Skin of body (tissue), 2 donors: ENCODE measurements around a stretch of chr1.

GRCh38 chr1:205678128-205679271, 1.8 kb downstream of the SLC45A3 start:
- RAMPAGE, long total RNA: no peak

GRCh38 chr1:205726429-205726968, 23.5 kb downstream of the NUCKS1 start:
- RAMPAGE, long total RNA: no peak

GRCh38 chr1:205727468-205728043, 22.4 kb downstream of the NUCKS1 start:
- RAMPAGE, long total RNA: no peak

DNA sequence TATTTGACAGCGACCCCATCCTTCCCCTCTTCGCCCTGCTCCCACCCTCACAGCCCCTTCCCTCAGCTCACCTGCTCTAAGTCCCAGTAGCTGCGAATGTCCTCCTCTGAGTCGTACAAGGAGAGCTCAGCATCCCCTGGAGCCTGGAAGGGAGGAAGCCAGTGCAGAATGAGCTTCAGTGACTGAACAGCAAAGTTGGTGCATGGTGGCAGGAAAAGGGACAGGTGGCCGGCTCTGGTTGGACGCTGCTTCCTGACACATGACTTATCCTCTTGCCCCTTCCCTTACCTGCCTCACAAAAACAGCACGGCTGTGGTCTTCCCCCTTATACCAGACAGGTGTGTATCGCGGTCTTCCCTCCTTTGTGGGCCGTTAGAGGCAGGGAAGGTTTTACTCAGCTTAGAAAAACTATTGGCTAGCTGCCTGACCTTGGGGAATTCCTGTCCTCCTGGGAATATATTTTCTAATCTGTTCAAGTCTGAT, 26.0 kb downstream of the SLC26A9 start:
- RAMPAGE, long total RNA: no peak

GRCh38 chr1:206041518-206042142, 11.3 kb upstream of the RHEX start:
- RAMPAGE, long total RNA: no peak

DNA sequence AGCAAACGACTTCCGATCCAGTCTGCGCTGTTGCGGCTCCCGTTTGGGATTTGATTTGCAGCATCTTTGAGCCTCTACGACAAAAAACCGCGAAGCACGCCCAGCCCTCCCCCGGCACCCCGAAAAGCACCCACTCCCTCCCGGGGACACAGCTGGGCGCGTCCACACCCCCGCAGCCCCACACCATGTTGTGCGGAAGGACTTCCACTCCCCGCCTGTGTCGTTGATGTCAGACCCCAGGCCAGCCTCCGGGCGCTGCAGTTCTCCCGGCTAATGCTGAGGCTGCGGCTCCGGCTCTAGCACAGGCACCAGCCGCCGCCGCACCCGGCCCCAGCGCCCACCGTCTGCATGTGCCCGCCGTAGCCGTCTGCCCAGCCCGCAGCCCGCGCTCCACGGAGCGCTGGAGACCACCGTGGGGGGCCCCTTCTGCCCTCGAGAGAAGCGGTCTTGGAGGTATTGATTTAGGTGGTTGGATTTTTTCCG, 2.1 kb downstream of the SRGAP2 start:
- RAMPAGE, long total RNA: no peak

DNA sequence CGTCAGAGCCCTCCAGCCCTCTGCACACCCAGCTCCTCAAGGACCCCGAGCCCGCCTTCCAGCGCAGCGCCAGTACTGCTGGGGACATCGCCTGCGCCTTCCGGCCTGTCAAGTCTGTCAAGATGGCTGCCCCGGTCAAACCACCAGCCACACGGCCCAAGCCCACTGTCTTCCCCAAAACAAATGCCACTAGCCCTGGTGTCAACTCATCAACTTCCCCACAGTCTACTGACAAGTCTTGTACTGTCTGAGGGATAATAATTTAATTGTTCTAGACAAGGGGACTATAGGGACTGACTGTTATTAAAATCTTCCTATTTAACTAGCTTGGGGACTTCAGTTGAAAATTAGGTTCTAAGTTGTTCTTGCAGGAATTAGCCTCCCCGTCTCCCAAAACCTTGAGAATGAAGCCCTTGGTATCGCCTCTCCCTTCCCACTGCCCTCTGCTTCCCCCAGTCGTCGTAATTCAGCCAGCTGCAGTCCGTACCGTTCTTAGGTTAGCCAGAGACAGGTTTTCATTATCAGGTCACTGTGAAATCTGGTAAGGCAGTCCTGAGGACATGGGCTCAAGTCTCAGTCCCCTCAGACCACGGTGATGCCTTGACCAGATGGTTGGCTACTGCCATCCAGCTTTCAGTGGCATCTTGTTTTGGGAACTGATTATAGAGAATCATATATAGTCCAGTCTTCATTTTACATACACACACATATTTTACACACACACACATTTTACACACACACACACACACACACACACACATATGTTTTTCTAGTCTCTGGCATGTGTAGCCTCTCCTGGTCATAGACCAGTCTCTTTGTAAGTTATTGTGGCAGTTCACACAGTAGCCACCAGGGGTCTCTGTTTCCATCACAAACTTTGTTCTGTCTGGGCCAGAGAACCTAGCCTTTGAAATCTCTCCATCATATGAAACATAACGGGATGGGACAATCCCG, 8.8 kb upstream of the IKBKE start:
- RAMPAGE, long total RNA: no peak

DNA sequence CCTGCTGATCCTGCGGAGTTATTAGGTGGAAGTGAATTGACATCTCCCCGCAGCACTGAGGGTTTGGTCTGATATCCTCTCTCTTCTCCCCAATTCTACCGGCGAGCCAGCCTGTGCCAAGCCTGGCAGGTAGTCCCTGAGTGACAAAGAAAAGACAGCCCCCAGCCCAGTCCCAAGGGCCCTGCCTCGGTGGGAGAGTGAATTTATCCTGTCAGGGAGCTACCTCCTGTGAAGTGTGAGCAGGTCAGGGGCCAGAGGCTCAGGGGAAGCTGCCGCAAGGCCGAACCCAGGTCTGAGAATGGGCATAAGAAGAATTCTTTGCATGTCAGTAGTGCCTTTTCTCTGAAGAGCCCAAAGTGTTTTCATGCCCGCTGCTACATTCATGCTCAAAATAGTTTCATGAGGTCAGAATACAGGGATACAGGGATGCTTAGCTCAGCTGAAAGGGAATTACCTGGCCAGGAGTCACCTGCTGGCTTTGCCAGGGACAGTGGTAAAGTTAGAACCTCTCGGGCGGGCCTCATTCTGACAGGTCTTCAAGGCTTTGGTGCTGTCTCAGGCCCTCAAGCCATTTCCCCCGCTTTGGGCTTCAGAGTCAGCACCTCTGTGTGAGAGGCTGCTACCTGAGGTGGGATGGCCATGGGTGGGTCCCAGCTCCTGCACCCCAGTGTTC, 5.3 kb downstream of the RASSF5 start:
- RAMPAGE, long total RNA: no peak

DNA sequence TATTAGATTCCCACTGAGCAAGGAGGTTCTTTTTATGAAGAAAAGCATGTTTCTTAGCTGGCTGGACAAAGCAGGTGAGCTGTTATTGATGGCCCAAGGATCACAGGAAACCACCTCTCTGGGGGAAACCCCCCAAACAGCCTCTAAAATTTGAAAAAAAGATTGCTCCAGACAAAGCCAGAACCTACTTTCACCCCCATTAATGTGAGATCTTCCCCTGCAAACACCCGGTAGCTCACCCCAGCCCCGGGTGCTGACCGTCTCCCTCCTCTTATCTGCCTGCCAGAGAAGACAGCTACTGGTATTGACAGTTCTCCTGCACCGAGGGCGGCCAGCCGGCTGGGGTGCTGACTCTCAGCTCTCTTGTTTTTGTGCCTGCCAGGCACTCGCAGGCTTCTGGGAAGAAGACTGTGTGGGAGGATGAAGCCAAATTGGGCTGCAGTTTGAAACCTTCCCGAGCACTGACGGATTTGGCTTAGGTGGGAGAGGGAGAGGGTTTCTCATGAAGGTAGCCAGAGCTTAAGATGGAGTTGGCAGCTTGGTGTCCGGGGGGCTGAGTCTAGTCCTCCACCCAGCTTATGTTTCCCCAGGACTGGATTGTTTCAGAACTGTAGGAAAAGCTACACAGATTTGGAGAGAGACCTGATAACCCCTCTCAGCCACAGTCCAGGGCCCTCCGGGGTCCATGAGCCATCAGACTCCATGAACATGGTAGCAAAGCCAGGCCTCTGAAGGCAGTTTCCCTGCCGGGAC, 48.2 kb downstream of the RASSF5 start:
- RAMPAGE, long total RNA: no peak

DNA sequence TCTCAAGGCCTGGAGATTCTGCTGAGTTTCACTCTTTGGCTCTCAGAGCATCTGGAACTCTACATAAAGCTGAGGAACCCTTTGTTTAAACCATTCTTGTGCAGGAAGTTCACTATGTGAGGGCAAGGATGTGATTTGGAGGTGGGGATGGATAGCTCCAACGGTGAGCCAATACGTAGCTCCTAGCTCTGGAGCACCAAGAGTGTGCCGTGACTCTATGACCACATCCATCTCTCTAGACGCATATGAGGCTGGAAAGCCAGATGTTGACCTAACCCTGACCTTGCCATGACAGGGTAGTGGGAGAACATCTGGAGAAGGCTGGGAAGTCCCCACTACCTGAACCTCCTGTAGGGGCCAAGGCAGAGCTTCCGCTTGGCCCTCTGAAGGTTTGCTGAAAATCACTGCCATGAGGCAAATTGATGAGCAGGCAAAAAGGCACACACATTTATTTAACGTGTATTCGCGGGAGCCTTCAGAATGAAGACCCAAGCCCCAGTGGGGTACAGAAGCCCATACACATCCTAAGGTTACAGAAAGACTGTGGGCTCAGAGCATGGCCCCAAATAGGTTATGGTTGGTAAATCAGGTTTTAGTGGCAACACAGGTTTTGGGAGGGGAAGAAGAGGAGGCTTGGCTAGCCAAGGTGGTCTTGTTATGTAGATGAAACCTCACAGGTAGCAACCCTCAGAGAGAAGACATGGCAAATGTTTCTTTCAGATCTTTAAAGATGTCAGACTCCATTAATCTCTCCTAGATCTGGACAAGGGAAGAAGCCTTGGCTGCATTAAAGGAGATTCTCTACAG, 43.3 kb downstream of the EIF2D start:
- RAMPAGE, long total RNA: no peak

DNA sequence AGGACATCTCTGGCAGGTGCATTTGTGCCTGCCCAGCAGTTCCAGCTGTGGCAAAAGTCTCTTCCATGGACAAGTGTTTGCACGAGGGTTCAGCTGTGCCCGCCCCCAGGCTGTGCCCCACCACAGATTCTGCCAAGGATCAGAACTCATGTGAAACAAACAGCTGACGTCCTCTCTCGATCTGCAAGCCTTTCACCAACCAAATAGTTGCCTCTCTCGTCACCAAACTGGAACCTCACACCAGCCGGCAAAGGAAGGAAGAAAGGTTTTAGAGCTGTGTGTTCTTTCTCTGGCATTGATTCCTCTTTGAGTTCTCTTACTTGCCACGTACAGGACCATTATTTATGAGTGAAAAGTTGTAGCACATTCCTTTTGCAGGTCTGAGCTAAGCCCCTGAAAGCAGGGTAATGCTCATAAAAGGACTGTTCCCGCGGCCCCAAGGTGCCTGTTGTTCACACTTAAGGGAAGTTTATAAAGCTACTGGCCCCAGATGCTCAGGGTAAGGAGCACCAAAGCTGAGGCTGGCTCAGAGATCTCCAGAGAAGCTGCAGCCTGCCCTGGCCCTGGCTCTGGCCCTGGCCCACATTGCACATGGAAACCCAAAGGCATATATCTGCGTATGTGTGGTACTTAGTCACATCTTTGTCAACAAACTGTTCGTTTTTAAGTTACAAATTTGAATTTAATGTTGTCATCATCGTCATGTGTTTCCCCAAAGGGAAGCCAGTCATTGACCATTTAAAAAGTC, 25.0 kb downstream of the EIF2D start:
- RAMPAGE, long total RNA: no peak

- RAMPAGE, long total RNA: no peak
Measured at GRCh38 chr1:206588820-206589750, 23.2 kb downstream of the EIF2D start.

- RAMPAGE, long total RNA: no peak
Measured at GRCh38 chr1:206685173-206686123, 743 bp downstream of the MAPKAPK2 start.

GRCh38 chr1:206699384-206699947, 14.8 kb downstream of the MAPKAPK2 start:
- RAMPAGE, long total RNA: no peak

DNA sequence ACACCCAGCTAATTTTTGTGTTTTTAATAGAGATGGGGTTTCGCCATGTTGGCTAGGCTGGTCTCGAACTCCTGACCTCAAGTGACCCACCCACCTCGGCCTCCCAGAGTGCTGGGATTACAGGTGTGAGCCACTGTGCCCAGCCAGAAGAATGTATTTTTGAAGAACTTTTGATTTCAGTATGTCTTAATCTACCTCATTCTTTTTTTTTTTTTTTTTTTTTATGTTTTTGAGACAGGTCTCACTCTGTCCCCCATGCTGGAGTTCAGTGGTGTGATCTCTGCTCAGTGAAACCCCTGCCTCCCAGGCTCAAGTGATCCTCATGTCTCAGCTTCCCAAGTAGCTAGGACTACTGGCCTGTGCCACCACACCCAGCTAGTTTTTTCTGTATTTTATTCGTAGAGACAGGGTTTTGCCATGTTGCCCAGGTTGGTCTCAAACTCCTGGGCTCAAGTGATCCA, 26.7 kb downstream of the MAPKAPK2 start:
- RAMPAGE, long total RNA: no peak

- RAMPAGE, long total RNA: no peak
Measured at GRCh38 chr1:206748330-206748717, 22.2 kb upstream of the IL19 start.

DNA sequence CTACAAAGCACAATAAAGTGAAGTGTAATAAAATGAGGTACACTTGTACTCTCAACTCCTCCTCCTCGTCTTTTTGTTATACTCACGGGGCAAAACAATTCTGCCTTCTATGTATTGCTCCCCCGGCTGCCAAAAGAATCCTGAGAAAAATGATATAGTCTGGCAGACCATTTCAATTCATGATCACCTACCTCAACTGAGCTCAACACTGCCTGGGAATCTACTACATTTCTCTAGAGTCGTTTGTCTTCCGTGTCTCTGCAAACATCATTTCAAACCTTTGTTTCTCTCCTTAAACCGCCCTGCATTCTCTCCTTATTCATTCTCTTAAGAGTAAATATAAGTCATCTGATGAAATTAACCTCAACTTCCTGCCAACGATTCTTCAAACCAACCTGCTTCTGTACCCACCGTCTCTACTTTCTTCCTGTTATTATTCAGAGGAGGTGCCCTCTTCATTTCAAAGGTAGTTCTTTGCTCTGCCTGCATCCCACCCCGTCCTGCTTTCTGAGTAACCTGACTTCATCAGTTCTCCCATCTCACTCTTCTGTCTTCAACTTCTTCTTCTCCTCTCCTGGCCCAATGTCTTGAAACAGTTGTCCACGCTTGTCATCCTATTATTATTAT, 12.8 kb upstream of the IL19 start:
- RAMPAGE, long total RNA: no peak

- RAMPAGE, long total RNA: no peak
Measured at GRCh38 chr1:206941714-206942643, 4.3 kb downstream of the PIGR start.

DNA sequence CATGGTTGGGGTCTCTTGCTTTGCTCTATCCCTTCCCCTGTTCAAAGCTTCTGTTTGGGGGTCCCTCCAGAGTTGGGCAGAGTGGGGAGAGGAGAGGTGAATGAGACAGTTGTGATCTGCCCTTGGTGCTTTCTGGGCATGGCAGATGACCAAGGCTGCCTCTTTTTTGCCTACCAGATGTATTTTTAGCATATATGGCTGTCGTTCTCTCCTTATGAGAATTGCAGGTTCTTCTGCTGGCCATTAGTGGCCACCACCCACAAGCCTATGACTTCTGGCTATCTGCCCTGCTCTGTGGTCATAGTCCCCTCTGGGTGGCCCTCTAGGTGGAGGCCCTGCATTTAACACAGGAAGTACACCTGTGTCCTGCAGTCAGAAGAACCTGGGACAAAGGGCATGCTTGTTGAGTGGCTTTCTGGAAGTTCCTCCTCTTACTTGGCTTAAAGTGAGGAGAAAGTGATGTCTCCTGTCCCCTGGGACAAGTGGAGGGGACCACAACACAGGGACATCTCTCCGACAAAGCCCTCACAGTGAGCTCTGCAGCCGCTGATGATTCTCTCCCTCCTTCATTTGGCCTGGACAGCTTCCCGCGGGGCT, 6.5 kb downstream of the FCAMR start:
- RAMPAGE, long total RNA: no peak

GRCh38 chr1:206978172-206978698, 8.0 kb upstream of the FCAMR start:
- RAMPAGE, long total RNA: no peak